Mesangial cell (primary cell): ENCODE data around the genes MXRA8, TMEM88B, CALML6 and CFAP74.

- RAMPAGE, long total RNA, result no peak
Measured at GRCh38 chr1:1357699-1358942, at the start of gene MXRA8. TSS of gene MXRA8 (minus strand) at chr1:1358555.

- RAMPAGE, long total RNA, result no peak
Measured at GRCh38 chr1:1359224-1360325, 1.2 kb upstream of the MXRA8 start.

- RAMPAGE, long total RNA, result no peak
Measured at GRCh38 chr1:1371977-1372762, 2.8 kb downstream of the AURKAIP1 start.

- RAMPAGE, long total RNA, result no peak
Measured at GRCh38 chr1:1387681-1388610, 11.2 kb downstream of the CCNL2 start.

DNA sequence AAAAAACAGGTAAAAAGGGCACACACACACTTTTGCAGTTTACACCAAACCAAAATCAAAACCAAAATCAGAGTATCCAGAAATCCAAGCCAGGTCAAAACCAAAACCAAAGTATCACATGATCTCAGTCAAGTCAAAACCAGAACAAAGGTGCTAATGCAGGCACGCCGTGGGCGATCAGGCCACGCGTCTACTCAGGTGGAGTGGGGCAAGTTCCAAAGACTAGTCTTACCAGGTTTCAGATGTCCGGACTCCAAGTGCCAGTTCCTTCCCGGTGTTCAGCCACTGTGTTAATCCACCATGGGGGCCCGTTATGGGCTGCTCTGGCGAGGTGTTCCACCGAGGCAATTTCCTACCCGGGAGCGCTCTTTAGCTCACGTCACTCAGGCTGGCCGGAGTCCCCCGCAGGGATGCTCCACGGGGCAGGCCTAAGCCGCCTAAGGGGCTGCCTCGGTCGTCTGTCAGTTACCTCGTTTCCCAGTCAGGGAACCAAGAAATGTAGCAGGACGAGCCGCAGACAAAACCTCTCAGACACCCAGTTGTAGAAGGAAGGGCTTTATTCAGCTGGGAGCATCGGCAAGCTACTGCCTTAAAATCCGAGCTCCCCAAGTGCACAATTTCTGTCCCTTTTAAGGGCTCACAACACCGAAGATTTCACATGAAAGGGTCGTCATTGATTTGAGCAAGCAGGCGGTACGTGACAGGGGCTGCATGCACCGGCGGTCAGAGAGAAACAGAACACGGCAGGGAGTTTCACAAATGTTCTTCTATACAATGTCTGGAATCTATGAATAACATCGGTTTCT lies 3.0 kb downstream of the ANKRD65 start:
- RAMPAGE, long total RNA, result no peak

DNA sequence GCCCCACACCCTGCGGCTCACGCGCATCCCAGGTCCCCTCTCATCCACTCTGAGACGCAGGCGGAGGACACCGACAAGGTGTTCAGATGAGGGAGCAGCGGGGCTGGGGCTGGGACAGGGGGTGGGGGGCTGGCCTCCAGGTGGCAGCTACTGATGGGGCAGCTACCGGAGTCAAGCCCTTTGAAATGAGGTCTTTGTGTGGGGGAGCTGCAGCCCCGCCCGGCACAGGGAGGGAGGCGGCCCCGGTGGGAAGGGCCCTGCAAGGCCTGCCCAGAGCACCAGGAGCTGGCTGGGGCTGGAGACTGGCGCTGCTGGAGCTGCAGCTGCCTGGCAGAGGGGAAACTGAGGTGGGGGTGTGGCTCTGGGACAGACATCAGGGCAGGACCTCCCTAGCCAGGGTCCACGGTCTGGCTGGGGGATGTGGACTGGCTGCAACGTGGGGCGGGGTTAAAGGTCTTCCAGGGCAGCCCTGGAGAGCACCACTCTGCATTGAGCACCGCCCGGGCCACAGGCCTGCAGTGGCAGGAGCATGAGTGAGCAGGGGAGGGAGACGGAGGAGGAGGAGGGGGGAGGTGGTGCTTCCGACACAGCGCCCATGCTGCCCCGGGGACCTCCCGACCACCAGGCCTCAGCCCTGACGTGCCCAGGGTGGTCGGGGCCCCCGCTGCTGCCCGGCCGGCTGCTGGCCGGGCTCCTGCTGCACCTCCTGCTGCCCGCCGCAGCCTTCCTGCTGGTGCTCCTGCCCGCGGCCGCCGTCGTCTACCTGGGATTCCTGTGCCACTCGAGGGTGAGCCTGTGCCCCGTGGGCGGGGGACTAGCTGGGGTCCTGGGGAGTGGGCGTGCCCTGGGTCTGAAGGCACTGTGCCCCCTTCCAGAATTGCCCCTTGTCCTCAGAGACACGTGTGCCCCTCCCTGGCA lies at the start of gene TMEM88B:
Gene TMEM88B (plus strand): TSS at position 273 of the 918 bp plus-strand sequence.
- RAMPAGE, long total RNA, result no peak

DNA sequence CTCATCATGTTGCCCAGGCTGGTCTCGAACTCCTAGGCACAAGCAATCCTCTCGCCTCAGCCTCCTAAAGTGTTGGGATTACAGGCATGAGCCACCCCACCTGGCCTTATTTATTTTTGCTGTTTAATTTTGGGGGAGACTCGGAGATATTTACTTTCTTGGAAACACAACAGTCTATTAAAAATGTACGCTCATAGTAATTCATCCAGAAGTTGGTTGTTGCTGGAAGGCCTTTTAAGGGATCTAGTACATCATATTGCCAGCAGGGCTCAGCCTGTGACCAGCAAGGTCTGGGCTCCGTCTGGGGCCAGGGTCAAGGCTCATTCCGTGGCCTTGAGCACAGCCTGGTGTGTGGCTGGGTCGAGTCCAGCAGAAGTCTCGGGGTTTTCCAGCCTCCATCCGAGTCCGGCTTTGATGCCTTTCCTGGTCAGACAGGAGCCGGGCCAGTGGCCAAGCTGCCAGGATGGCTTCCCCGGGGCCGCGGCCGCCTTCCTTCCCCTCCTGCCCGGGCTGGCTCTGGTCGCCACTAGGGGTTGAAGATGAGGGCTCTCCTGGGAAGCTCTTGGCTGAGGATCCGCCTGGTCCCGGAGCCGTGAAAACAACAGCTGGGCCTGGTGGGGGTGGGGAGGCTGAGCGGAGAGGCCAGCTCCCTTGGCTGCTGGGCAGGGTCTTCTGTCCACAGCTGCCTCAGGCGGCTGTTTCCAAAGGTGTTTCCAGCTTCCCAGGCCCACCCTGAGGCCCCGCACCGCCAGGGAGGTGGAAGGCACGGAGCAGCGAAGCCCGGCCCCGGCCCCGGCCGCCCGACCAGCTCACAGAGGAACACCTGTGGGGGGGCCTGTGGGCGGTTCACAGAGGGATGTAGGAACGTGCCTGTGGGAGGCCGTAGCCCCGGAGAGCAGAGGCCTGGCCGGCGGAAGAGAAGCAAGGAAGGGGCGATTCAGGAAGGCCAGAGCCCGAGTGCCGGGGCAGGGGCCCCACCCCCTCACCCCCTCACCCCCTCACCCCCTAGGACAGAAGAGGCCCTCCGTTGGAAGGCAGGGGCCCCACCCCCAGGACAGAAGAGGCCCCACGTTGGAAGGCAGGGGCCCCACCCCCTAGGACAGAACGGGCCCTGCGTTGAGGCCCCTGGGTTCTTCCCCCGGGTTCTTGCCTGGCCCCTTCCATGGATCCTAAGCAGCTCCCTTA lies 4.8 kb downstream of the TMEM88B start:
- RAMPAGE, long total RNA, result no peak

- RAMPAGE, long total RNA, result no peak
Measured at GRCh38 chr1:1433754-1434220, 1.7 kb upstream of the VWA1 start.

DNA sequence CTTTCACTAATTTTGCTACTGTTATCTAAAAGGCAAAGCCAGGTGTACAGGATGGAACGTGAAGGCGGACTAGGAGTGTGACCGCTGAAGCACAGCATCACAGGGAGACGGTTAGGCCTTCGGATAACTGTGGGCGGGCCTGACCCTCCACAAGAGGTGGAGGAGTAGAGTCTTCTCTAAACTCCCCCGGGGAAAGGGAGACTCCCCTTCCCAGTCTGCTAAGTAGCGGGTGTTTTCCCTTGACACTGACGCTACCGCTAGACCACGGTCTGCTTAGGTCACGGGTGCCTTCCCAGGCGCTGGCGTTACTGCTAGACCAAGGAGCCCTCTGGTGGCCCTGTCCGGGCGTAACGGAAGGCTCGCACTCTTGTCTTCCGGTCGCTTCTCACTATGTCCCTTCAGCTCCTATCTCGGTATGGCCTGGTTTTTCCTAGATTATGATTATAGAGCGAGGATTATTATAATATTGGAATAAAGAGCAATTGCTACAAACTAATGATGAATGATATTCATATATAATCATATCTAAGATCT lies 6.6 kb upstream of the ATAD3A start:
- RAMPAGE, long total RNA, result no peak

GRCh38 chr1:1543419-1544305 lies 3.2 kb upstream of the TMEM240 start:
- RAMPAGE, long total RNA, result no peak

DNA sequence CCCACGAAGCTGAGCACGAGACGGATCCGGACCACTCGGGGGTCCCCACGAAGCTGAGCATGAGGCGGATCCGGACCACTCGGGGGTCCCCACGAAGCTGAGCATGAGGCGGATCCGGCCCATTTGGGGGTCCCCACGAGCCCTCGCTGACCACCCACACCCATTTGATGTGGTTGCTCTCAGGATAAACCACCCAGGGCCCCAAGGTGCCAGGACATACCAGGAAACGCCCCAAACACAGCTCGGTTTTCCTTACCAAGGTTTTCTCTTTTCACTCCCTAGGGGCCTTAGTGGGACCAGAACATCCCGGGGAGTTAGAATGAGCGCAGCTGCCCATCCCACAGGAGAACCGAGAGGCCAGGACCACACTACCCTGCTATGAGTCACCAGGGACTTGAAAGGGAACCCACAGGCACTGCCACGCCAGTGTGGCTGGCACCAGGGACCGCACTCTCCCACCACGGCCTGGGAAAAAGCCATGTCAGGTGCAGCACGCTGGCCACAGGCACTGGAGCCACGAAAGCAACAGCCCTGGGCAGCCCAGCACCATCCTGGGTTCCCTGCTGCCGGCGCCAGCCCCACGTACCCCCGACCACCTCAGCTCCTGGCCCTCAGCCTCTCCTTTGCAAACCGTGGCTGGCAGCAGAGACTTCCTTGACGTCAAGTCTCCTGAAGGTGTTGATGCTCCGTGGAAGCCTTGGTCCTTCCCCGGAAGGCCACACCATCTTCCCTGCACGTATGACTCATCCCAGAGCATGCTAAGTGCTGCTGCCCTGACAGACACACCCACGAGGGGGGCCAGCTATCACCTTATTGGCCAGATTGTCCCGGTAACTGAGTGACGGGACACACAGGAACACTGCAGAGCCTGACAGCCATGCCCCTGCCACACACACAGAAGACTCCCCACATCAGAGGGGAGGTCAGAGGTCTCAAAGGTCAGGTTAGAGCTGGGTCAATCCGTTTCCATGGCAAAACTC lies 14.1 kb upstream of the TMEM240 start:
- RAMPAGE, long total RNA, result no peak

DNA sequence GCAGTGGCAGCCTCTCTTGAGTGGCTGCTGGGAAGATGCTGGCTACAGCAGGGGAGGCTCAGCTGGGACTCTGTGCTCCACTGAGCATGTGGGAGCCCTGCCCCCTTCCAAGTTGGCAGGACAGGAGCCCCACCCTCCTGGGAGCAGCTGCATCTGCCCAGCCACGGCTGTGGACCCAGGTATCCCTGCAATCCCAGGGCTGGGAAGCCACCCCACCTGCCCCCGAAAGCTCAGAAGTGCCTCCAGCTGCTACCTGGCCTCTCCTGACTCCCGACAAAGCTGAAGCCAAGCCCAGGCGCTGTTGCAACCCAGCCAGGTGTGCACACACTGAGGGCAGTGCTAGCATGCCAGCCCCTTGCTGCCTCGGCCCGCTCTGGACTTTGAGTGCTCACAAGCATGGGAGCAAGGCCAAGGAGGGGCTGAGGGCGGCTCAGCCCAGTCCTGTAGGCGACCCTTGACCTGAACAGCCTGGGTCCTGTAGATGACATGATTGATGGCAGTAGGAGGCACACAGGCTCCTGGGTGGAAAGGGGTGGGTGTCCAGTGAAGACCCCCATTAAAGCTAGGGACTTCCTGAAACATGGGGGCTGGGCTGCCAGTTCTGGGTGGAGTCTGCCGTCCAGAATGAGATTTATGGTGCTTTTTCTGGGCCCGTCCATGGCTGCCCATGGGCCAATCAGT lies 2.8 kb upstream of the SSU72 start:
- RAMPAGE, long total RNA, result no peak

DNA sequence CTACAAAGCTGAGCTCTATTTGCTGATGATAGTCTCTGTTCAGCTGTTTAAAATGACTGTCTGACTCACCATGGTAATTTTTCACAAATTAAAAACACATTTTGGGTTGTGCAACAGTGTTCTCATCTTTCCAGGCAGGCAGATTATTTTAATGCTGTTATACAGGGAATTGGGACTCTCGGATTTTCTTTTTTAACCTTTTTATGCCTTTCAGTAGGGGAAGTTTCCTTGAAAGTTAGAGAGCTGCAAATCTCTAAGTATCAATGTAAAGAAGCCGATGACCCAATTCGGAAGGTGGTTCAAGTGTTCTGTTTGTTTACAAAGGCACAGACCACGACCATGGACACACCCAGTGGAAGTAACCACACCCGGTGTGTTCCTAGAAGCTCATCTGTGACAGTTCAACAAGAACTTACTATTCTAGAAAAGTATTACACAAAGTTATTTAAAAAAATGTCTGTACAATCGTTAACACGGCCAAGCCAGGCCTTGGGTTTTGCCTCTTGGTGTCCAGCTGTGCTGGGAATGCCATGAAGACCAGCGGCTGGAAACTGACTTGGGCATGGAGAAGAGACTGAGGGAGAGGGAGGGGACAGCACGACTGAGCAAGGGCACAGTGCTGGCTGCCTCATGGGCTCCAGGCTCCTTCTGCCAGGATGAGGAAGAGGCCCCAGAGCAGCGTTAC lies 4.4 kb upstream of the CDK11A start:
- RAMPAGE, long total RNA, result no peak

GRCh38 chr1:1756149-1757289 lies 21.8 kb downstream of the NADK start:
- RAMPAGE, long total RNA, result no peak

- RAMPAGE, long total RNA, result no peak
Measured at GRCh38 chr1:1759660-1760282, 18.5 kb downstream of the NADK start.

- RAMPAGE, long total RNA, result no peak
Measured at GRCh38 chr1:1838874-1840013, 51.6 kb downstream of the GNB1 start.

DNA sequence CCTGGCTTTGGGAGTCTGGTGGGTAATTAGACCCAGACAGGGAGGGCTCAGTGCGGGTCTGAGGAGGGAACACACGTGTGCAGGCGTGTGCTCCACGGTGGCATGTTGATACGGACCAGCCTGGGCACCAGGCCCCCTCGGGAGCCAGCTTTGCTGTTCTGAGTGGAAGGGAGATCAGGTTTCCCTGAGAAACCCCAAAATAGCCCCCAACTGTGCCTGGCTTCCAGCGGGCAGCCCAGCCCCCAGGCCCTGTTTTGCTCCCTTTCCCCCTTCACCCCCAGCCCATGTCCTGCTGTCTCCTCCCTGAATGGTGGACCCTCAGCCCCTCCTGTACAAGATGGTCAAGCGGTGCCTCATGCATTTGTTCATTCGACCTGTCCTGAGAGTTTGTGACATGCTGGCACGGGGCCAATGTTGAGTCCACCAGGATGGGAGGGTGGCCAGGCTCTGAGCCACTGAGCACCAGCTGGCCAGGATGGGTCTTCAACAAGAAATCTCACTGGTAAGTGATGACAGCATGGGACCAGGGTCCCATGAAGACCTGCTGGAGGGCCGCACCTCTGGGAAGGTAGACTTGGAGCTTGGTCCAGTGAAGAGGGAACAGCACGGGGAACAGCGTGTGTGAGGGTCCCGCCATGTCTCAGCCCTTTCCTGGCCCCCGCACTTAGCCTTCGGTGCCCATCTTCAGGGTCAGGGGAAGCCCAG lies at the start of gene CALML6:
Gene CALML6 (plus strand): TSS at position 455 of the 705 bp plus-strand sequence.
- RAMPAGE, long total RNA, result no peak

GRCh38 chr1:2003550-2004126 lies at the start of gene CFAP74:
TSS of gene CFAP74 (minus strand) at chr1:2003786.
- RAMPAGE, long total RNA, result no peak

- RAMPAGE, long total RNA, result no peak
Measured at GRCh38 chr1:2134362-2134622, 60.3 kb downstream of the FAAP20 start.

DNA sequence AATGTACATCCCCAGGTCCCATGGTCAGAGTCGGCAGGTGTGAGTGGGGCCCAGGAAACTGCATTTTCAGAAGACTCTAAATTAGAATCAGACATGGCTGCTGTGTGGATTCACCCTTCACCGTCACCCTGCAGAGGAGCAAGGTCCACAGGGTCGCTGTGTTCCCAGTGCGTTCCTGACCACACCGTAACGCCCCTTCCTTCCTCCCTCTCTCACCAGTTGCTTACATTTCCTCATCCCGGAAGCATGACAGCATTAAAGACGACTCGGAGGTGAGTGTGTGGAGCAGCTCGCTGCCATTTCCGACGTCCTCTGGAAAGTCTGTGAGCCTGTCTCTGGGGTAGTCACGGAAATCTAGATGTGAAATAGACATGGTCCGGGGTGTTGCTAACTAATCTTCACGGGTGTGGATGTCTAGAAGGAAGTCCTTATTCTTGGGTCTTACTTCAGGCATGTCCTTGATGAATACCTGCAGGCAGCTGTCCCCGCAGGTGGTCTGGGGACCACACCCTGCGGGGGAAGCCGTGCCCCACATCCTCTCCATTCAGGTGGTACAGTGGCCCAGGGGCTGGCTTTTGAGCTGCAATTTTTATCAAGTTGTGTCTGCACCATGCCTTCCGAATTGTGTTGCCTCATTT lies 45.8 kb downstream of the FAAP20 start:
- RAMPAGE, long total RNA, result no peak